ENCODE results near the gene ADIPOQ.

DNA sequence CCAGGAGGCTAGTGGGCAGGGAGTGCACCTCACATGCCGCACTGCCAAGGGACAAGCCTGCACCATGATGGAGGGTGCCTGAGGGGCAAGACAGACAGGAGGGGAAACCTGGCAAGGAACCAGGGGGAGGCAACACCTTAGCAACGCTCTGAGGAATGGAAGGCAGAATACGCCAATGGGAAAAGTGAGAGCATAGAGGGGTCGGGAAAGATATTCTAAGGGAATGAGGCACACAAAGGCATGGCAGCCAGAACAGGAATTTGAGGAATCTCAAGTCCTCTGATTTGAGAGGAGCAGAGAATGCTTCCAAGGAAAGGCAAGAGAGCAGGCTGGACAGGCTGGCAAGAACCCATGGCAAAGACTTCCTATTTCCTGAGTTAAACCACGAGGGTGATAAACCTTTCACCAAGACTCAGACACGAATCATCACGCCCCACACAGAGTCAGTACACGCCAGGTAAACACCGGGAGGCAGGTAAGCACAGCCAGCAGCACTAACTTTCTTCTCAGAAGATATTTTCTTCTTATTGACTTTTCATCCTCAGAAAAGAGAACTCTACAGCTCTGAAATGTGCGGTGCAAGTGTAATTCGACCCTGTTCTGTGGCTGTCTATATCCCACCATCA is 109.8 kb downstream of the IGF2BP2 start:
- RRBS: no CpG with 5 or more reads among the region's 11 CpGs

- RRBS: no CpG with 5 or more reads among the region's 14 CpGs
These were observed 113.1 kb upstream of the ETV5 start for GRCh38 chr3:186221886-186222580.

- RRBS: no CpG with 5 or more reads among the region's 2 CpGs
These were observed 116.8 kb upstream of the ETV5 start for GRCh38 chr3:186225807-186226006.

GRCh38 chr3:186360714-186361228 is 1.3 kb downstream of the DGKG start:
- RRBS: no CpG with 5 or more reads among the region's 28 CpGs

DNA sequence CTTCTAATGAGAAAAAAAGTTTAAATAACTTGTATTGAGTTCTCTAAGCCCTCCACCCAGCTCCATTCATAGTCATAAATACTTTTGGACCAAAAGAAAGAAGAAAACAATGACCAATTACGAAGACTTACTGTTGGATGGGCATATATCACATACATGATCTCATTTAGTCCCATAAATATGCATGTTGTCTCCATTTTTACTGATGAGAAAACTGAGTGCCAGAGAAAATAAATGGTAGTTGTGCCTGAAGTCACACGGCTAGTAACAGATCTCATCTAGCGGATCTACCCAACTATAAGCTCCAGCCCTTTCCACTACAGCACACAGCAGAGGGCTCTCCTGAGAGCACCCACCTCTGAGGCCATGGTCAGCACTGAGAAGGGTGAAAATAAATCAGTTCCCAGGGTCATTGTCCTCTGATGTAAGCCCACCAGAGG is 6.2 kb upstream of the FETUB start:
- RRBS: no CpG with 5 or more reads among the region's 3 CpGs

DNA sequence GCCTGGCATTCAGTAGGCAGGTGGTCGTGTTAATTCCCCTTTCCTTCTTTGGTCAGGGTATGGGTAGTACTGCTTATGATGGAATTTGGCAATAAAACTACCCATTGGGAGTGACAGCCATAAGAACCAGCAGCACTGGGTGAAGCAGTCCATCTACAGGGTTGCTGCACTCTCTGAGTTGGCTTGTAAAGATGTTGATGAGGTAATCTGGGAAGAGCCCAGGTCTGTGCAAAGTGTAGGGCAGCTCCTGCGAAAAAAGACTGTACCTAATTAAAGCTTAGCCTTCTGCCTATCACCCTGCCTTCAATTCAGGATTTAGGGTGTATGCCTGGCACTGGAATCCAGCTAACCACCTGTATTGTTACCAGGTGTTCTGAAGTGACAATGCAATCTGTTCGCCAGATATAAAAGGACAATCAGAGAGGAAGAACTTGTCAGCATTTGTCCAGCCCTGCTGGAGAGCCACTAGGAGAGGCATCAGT is 4.6 kb upstream of the FETUB start:
- RRBS: no CpG with 5 or more reads among the region's 3 CpGs

- RRBS: no CpG with 5 or more reads among the region's 3 CpGs
These were observed at the start of gene ADIPOQ for GRCh38 chr3:186842613-186842850. ADIPOQ (plus strand) TSS chr3:186842710.

DNA sequence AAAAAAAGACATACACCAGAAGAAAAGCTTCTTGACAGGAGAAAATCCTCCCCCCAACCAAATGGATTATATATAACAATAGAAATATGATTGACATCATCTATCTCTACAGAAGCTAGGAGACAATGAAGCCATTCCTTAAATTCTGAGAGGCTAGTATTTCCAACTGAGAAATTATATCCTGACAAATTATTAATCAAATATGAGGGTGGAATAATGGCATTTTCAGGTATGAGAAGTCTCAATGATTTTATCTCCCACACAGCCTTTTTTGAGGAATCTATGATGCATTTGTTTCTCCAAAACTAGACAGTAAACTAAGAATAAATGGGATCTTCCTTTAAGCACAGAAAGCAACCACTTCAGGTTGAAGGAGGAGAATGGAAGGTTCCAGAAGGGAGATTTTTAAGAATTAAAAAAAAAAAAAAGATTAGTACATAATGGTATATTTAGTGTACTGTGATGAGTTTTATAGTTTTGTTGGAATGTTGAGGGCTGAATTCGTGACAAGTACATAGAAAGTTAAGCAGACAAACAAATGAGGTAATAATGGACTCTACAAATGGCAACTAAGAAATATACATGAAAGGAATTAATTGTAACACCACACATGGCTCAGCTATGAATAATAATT is 27.4 kb downstream of the ST6GAL1 start:
- RRBS: no CpG with 5 or more reads among the region's 1 CpG

DNA sequence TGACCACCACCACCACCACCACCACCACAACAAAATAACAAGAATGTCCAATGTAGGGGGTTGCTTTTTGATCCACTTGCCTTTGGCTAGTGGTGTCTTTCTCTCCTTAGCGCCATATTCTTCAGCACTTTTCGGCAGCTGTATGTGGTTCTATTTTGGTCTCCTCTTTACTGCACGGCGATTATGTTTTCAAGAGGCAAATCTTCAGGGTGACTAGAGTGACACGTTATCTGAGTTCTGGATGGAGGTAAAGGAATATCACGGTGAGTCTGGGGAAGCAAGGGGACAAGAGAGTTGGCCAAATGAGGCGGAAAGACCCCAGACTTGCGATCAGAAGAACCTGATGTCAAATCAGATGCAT is 56.1 kb downstream of the ST6GAL1 start:
- RRBS: no CpG with 5 or more reads among the region's 8 CpGs

- RRBS: no CpG with 5 or more reads among the region's 6 CpGs
These were observed 58.5 kb downstream of the ST6GAL1 start for GRCh38 chr3:186988705-186989362.

DNA sequence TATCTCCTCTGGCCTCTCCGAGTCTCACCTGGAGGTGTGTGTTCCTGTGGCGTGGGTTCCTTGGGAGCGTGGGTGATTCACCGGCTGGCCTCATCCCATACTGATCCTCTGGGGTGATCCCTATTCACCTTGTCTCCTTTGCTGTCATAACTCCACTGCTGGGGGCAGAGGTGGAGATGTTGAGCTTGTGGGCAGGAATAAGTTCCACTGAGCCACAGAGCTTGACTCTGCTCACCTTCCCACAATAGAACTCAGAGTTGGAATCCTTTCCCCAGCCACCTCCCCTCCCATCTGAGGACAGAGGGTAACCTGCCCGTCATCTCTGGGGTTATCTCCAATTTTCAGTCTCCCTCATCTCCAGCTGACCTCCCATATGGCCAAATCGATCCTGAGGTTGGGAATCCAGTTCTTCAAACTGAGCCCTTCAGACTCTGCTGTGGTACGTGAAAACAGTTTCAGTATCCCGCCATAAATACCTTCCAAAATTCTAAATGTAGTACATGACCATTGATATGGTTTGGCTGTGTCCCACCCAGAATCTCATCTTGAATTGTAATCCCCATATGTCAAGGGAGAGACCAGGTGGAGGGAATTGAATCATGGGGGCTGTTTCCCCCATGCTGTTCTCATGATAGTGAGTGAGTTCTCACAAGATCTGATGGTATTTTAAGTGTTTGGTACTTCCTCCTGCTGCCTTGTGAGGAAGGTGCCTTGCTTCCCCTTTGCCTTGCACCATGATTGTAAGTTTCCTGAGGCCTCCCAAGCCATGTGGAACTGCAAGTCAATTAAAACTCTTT is 61.5 kb downstream of the ST6GAL1 start:
- RRBS: no CpG with 5 or more reads among the region's 8 CpGs

DNA sequence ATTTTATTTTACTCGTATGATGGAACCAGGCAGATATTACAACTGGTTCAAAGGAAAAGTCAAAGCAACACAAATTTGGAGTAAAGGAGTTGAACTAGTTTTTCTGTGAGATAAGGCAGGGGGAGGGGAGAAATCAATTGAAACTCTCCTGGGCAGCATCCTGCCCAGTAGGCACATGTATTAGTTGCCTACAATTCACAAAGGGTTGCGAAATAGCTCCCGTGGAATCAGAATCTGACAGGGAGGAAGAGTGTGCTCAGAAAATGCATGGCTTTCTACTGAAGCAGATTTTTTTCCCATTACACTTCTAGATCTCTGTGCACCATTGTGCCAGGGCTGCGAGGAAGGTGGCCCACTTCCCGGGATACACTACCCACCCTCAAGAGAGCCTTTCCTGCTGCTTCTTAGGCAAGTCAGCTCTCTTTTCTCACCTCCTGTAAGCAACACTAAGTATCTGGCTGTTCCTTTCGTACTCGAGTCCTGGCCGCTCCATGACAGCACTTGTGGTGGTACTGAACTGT is 75.0 kb downstream of the RPL39L start:
- RRBS: no CpG with 5 or more reads among the region's 8 CpGs

DNA sequence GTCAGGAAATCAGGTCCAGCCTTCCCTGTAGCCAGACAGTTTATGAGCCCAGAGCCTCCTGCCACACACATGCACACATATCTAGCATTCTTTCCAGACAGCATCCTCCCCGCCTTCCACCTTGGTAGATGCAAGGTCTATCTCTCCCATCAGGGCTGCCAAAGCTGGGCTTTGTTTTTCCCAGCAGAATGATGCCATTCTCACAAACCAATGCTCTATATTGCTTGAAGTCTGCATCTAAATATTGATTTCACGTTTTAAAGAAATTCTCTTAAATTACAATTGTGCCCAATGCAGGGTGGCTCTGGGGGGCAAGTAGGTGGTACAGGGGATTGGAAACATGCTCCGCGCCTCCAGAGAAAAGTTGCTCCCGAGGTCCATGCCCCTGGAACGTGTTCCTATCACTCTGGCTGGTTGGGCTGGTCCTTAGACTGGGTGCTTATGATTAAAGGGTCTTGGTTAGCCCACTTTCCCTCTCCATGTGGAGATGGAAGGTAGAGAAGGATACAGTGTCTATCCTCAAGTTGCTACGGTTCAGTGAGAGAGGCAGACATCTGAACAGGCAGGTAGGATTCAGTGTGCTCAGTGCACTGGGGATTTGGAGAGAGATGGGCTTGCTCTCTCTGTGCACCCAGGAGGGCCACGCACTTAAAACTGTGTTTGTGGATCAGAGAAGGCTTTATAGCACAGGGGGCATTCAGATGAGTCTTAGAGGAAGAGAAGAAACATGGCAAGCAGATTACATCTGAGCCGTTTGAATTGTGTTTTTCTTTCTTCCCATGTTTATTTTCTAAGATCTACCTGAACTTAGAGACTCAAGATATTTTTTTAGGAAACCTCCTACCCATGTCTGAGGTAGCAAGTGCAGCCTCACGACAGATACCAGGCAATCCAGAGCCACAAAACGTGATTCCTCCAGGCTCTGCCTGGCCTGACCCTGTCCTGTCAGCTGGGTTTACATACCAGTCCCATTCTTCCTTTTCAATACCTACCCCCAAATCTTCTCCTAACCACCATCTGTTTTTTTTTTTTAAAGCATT is 63.0 kb downstream of the RPL39L start:
- RRBS: no CpG with 5 or more reads among the region's 11 CpGs

- RRBS: no CpG with 5 or more reads among the region's 2 CpGs
These were observed 60.7 kb downstream of the RPL39L start for GRCh38 chr3:187078570-187079086.

- RRBS: no CpG with 5 or more reads among the region's 9 CpGs
These were observed 34.3 kb downstream of the RPL39L start for GRCh38 chr3:187104922-187105378.

GRCh38 chr3:187274380-187274886 is 17.1 kb downstream of the MASP1 start:
- RRBS: no CpG with 5 or more reads among the region's 3 CpGs

DNA sequence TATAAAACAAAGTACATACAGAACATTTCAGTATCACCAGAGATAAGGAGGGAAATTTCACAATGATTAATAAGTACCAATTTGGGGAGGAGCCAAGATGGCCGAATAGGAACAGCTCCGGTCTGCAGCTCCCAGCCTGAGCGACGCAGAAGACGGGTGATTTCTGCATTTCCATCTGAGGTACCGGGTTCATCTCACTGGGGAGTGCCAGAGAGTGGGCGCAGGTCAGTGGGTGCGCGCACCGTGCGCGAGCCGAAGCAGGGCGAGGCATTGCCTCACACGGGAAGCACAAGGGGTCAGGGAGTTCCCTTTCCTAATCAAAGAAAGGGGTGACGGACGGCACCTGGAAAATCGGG is 43.8 kb downstream of the RTP4 start:
- RRBS: no CpG with 5 or more reads among the region's 18 CpGs

DNA sequence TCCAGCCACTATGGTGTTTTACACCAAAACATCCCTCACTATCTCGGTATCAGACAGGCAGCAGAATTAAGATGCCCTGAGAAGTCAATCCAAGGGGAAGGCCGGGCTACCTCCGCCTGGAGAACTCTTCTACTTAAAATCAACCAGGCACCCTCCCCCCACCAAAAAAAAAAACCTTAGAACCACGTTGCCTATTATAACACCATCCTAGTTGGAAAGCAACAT is 3.5 kb downstream of the BCL6 start:
- RRBS: no CpG with 5 or more reads among the region's 4 CpGs

GRCh38 chr3:187746313-187747590 is 1.5 kb upstream of the BCL6 start:
- RRBS: no CpG with 5 or more reads among the region's 14 CpGs

DNA sequence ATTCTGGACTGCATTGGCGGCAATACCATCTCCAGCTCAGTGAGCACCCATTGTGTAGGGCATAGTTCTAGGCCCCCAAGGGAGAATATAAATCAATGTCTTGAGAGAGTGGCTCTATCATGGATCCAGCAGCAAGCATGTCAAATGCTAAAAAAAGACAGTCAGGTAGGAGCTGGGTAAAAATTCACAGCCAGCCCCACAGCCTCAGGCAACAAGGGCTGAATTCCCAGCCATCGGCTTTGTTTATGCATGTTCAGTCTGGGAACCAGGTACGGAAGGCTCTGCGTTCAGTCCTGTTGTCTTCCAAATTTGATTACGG is 18.9 kb upstream of the BCL6 start:
- RRBS: no CpG with 5 or more reads among the region's 5 CpGs

All from renal cortical epithelial cell (primary cell).